Parietal lobe (tissue), 2 donors: ENCODE measurements around the genes CEMP1, KCTD5, ELOB, PRSS33 and PRSS41.

- RAMPAGE, long total RNA = no peak
Observed at GRCh38 chr16:2486967-2487506, 12.1 kb downstream of the TBC1D24 start.

GRCh38 chr16:2513513-2513822 is 284 bp upstream of the ATP6V0C start:
- RAMPAGE, long total RNA = no peak

- RAMPAGE, long total RNA = no peak
Observed at GRCh38 chr16:2530998-2531595, at the start of gene CEMP1. CEMP1 (minus strand) TSS chr16:2531408.

DNA sequence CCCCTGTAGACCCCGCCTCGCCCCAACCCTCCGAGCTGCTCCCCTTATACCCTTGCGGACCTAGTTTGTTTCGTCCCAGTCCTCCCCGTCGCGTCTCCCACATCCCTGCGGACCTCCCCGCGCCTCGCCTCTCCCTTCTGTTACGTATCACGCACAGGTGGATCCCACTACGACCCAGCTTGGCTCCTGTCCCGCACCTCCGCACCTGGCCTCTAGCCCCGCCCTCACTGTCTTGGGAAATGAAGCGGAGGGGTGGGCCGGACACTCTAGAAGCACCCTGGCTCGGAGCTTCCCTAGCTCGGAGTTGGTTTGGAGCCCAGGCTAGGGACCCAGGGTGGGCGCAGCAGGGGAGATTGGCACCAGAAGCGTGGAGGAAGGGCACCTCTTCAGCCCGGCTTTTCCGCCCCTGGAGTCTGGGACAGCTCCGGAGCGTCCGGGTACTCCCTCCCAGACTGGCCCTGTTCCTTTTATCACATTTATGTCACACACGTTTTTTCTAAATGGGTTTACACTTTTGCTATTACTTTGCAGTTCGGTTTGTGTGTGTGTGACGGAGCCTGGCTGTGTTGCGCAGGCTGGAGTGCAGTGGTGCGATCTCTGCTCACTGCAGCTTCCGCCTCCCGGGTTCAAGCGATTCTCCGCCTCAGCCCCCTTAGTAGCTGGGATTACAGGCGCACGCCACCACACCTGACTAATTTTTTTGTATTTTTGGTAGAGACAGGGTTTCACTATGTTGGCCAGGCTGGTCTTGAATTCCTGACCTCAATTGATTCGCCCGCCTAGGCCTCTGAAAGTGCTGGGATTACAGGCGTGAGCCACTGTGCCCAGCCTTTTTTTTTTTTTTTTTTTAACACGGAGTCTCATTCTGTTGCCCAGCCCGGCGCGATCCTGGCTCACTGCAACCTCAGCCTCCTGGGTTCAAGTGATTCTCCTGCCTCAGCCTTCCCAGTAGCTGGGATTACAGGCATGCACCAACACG is 1.5 kb upstream of the CEMP1 start:
- RAMPAGE, long total RNA = no peak

DNA sequence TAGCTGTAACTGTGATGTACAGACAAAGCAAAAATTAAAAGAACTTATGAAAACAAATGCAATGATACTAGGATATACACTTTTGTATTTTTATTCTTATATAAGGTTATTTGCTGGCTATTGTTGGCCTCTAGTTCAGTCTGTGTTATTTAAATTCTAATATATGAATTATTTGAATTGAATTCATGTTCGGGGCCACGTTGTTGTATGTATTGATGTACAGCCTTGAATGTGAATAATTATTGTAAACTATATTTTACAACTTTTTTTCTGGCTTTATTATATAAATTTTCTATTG is 64.9 kb downstream of the PDPK1 start:
- RAMPAGE, long total RNA = no peak

DNA sequence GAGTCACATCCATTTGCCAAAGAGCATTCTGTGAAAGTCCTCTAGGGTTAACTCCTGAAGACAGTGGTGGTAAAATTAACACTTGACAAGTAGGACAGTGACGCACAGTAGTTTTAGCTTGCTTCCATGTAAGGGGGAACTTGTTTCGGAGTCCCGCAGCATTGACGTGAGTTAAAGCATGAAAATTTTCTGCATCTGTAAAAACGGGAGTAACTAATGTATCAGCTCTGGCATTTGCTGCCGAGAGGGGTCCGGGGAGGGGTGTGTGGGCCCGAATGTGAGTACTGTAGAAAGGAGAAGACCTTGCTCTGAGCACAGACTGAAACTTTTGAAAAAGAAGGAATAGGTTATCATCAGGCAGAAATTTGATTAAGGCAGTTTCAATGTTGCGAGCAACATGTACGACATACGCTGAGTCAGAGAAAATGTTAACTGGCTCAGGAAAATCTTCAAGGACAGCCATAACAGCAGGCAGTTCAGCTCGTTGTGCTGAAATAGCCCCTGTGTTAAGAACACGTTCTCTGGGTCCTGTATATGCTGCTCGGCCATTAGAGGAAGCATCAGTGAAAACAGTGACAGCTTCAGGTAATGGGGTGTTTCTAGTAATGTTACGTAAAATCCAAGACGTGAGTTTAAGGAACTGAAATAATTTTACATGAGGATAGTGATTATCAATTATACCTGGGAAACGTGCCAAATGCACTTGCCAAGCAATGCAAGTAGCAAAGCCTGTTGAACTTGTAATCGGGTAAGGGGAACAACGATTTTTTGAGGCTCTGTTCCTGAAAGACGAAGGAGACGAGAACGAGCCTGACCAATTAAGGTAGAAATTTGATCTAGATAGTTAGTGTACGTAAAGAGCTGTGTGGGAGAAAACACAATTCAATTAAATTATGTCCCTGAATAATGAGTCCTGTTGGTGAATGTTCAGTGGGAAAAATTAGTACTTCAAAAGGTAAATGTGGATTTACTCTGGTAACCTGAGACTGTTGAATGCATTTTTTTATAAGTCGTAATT is 18.1 kb upstream of the KCTD5 start:
- RAMPAGE, long total RNA = no peak

- RAMPAGE, long total RNA = no peak
Observed at GRCh38 chr16:2682465-2683270, at the start of gene KCTD5. KCTD5 (plus strand) TSS chr16:2682523.

DNA sequence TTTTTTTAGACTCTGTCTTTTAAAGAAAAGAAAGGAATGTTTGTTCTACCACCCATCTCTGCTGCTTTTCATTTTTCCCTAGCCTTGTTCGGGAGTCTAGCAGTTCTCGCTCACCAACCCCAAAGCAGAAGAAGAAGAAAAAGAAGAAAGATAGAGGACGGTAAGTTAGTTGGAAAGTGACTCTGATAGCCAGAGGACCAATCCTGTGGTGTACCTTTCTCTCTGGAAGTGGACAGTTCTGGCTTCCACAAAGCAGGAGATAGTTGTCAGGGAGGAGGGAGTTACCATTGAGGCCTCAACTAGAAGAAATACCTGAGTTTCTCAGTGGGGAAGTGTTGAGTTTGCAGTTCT is 5.9 kb downstream of the SRRM2 start:
- RAMPAGE, long total RNA = no peak

DNA sequence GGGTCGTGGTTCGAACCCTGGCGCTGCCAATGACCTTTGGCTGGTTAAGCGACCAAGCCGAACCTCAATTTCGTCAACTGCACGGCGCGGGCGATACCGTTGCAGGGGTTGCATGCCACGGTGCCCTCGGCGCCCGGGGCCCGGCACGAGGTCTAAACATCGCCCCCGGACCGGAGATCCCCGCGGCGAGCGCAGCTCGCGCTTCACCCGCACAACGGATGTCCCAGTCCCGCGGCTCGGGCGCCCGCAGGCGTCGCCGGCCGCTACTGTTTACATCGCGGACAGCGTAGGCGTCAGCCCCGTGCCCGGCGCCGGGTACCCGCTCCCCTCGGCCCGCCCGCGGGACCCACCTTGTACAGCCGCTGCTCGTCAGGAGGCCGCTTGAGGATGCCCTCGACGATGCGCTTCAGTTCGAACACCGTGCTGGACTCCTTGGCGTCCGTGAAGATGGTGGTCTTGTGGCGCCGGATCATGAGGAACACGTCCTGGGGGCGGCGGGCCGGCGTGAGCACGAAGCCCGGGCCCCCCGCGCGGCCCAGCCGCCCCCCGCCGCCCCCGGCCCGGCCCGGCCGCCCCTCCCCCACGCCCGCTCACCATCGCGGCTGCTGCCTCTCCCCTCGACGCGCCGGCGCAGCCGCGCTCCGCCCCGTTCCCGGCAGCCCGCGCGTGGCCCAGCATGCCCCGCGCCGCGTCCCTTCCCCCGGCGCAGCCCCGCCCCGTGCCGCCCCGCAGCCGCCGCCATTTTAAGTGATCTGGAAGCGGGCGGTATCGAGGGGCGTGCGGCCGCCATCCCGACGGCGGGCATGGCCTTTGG is at the start of gene ELOB:
Gene ELOB, minus strand, starts transcription at position 638 of the 814 bp plus-strand sequence.
- RAMPAGE, long total RNA = start-site peak on the minus strand centred at position 623 of the sequence, 41 bp wide, 1,192 and 941 reads in 2 replicates

DNA sequence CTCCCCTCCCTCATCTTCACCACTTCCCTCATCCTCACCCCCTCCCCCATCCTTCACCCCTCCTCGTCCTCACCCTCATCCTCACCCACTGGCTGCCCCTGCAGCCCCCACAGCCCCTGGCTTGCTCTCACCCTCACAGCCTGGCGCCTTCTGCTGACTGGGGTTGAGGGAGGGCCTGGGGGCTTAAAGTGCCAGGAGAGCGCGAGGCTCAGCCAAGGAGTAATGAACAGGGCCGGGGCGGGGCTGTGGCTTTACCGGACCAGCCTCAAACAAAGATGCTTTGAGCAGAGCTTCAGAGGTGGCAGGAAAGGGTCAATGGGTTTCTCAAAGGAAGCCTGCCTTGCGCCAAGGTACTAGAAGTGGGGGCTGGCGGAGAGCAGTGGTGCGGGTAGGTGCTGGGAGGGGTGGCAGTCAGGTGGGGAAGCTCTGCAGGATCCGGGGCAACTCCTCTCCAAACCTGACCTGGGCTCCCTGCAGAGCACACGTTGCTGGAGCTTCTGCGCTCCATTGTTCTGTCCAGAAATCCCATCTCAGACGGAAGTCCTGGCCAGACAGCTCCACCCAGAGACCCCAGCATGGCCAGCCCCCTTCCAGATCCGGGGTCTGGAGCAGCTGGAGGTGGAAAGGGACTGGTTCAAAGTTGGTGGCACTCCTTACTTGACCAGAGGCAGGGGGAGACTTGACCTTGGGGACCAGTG is at the start of gene PRSS33:
Gene PRSS33, minus strand, starts transcription at position 159 of the 698 bp plus-strand sequence.
- RAMPAGE, long total RNA = no peak

GRCh38 chr16:2798398-2798735 is at the start of gene PRSS41:
PRSS41 (plus strand) TSS chr16:2798470.
- RAMPAGE, long total RNA = no peak

DNA sequence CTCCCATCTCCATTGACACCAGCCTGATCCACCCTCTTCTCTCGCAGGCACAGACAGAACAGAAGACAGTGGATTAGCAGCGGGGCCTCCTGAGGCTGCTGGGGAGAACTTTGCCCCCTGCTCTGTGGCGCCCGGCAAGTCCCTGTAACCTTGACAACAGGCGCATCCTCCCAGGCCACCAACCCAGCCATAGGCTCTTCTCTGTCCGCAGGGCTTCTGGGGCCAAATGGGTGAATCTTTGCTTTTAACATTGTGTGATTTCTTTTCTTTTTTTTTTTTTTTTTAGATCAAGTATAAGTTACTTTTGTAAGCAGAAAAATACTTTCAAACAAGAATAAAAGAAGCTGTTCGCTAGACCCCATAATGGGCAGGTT is 12.7 kb upstream of the FLYWCH1 start:
- RAMPAGE, long total RNA = no peak

DNA sequence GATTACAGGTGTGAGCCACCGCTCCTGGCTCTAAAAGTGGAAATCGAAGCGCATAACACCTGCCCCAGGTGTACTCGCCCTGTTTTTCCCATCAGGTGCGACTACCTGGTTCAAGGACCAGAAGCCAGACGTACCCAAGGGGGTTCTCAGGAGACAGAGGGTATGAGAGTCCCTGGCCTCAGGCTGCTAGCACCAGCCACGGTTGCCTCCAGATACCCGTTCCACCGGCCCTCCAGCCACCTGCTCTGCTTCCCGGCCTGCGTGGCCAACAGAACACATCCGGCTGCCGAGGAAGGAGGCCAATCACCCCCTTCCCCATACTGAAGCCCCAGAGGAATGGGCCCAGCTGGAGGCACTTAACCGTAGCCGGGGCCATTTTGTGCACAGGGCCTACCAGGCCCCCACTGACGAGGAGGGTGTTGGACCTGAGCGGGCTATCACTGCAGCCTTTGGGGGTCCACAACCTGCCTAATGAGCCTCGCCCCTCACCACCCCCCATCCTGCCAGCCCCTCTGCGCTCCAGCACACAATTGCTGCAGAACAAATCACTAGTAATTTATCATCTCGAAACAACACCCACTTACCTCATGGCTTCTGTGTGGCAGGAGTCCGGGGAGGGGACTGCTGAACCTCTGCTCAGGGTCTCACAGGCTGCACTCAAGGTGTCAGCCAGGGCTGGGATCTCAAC is 10.3 kb upstream of the KREMEN2 start:
- RAMPAGE, long total RNA = no peak

DNA sequence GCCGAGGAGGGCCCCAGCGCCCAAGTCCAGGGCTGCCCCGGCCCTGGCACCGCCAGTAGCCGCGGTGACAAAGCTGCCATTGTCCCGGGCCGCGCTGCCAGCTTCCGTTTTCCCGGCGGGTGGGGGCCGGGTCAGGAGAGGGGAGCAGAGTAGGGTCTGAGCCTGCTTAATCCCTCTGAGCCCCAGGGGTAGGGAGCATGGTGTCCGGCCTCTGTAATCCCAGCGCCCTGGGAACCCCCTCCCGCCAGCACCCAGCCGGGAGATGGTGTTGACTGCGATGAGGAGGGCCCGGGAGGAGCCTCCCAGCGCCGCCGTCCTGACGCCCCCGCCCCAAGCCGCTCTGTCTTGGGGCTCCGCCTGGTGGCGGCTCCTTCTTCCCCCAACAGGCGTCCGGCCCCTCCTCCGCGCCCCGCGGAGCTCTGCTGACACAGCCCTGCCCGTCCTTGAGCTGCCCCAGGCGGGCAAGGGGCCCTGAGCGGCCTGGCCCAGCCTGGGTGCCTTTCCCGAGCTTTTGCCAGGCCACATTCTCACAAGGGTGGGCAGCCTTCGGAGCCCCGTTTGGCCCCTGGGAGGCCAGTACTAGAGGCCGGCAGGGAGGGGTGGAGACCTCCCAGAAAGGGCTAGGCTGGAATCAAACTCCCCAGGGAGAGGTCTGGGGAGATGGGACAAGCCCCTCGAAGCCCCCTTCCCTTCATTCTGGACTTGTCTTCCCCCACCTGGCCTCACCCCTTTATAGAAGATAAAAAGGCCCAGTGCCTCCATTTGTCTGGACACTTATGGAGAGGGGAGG is 959 bp downstream of the PAQR4 start:
- RAMPAGE, long total RNA = no peak

DNA sequence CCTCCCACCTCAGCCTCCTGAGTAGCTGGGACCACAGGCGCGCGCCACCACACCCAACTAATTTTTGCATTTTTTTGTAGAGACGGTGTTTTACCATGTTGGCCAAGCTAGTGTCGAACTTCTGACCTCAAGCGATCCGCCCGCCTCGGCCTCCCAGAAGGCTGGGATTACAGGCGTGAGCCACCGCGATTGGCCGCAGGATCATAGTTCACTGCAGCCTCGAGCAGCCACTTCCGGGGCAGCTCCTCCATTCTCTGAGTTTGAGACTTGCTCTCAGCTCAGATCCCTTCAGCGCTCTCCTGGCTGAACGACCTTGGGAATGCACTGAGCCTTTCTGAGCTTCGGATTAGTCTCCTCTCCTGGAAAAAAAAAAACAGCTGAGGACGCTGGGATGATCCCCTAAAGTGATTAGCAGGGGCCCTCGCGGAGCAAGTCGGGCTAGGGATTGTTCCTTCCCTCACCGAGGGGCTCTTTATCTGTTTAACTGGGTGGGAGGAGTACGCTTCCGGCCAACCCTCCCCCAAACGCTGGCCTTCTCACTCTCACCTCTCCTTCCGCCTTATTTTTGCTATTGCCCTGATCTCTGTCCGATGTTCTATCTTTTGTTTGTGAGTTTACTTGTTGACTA is 1.2 kb upstream of the PKMYT1 start:
- RAMPAGE, long total RNA = no peak

DNA sequence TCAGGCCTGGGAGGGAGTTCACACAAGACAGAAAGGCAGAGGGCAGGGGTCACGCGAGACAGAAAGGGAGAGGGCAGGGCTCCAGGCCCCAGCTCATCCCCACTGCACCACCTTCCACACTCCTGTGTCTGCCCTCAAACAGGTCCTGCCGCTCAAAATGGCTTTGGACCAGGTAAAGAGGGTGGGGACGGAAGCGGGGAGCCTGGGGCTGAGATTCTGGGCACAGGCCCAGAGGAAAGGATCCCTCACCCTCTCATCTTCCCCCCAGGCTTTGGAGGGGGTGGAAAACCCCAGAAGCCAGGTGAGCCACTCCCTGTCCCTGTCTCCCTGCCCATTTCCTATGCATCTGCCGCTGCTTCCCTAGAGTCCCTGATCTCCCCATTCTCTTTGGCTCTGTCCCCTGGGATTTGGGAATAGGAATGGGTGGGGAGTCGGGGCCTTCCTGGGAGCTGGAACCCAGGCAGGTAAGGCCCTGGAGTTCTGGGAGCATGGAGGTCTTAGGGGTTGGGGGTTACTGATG is 12.5 kb upstream of the PKMYT1 start:
- RAMPAGE, long total RNA = no peak

DNA sequence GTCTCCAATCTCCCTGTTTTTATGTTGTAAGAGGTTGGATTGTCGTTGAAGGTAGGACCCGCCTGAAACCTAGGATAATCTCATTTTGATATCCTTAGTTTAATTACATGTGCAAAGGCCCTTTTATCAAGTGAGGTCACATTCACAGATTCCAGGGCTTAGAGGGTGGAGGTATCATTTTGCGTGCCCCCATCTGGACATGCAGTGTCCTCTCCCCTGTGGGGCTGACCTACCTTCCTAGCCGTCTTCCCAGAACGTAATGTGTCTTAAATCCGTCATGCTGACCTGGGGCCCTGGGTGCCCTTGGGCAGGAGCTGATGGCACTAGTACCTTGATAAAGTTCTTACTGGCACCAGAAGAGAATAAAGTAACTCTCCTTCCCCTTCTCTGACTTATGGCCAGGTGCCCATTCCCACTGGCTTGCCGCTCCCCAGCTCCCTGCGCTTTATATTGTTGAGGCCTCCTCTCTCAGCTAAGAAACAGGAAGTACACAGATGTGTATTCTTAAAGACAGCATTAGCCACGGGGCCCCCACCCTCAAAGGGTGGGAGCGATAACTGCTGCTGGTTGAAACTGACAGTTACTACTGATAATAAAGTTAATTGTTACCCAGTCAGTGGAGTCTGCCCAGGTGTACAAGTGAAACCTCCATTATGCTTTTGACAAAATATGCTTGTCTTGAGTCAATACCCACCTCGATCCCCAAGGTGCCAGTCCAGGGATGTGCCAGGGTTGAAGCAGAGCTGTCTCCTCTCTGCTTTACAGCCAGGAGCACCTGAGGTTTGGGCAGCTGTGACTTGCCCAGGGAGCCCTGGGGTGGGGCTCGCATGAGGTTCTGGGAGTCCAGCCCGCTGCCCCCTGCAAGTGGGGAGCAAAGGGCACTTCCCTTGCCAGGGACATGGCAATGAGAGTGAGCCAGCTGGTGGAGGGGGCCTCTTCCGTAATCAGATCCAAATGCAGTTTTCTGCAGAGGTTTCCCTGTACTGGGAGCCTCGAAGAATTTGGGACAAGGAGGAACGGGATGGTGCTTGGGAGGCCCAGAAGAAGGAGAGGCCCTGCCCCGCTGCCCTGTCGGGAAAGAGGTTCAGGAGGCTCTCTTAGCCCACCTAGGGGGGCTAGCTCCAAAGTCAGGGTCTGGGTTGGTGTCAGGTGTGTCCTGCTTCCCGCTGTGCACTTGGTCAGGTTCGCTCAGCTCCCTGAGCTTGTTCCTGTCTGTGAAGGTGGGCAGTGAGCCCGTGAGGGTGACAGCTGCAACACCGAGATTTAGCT is 5.5 kb upstream of the CLDN9 start:
- RAMPAGE, long total RNA = no peak

- RAMPAGE, long total RNA = no peak
Observed at GRCh38 chr16:3020641-3021363, 634 bp downstream of the TNFRSF12A start.

GRCh38 chr16:3028597-3029497 is 5.0 kb downstream of the THOC6 start:
- RAMPAGE, long total RNA = no peak

- RAMPAGE, long total RNA = no peak
Observed at GRCh38 chr16:3070062-3070440, 4.6 kb downstream of the IL32 start.